Umbilical cord (tissue), 2 donors: ENCODE measurements around a stretch of chr2.

GRCh38 chr2:27665004-27665391, 1.3 kb downstream of the SLC4A1AP start:
- RAMPAGE, long total RNA, result no peak

- RAMPAGE, long total RNA, result no peak
Observed at GRCh38 chr2:27668612-27669421, 5.1 kb downstream of the SLC4A1AP start.

- RAMPAGE, long total RNA, result no peak
Observed at GRCh38 chr2:27677476-27677951, 13.8 kb downstream of the SLC4A1AP start.

DNA sequence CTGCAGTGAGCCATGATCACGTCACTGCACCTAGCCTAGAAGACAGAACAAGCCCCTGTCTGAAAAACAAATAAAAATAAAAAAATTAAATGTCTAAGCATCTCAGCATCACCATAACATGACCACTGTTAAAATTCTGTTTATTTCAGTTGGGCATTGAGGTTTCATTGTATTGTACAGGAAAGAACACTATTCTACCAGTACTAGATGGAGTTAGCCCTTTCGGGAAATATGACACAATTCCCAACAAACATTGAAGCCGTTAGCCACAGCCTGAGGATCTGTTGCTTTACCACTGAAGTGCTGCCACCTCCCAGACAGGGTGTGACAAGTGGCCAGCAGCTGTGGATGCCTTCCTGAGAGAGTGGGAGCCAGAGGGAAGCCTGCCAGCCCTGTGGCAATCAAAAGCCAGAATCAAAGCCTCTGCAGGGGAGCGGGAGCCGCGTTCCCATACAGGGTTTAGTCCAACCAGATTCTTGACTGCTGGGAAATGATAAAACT, 37.9 kb downstream of the SLC4A1AP start:
- RAMPAGE, long total RNA, result no peak

DNA sequence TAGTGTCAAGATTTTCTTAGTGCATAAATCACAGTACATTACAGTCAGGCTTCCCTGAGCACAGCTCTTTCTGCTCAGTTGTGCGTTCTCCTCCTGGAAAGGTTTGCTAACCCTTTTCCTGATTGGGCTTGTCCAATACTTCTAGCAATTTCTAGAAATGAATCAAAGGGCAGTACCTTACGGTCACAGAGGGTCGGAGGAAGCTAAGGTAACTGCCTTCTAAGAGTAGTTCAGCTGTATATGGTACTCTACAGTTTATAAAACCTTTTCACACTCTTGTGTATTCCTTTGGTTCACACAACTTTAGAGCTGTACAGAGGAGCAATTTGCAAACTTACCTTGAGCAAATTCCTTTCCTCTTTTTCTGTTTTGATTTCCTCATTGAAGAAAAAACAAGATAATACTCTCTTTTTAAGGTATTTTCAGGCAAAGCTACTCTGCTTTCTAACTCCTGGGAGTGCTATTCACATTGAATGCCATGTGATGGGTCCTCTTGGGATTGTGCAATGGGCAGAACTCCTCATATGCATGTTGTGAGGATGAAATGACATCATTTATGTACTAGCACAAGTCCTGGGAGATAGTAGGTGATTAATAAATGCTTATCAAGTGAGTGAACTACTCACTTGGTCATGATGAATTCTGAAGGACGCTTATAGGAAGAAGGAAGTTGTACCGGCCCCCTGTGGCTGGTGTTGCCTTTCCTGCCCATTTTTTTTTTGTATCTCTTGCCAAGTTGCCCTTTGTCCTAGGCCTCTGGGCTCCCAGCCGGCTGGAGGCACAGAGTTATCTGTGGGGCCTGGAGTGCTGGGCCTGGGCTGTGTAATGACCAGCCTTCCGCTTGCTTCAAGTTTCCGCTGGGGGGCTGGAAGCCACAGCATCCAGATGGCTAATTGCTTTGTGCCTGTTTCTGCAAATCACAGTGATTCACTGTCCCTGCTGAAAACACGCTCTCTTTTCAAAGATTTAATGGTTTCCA, 34.0 kb upstream of the MRPL33 start:
- RAMPAGE, long total RNA, result no peak

DNA sequence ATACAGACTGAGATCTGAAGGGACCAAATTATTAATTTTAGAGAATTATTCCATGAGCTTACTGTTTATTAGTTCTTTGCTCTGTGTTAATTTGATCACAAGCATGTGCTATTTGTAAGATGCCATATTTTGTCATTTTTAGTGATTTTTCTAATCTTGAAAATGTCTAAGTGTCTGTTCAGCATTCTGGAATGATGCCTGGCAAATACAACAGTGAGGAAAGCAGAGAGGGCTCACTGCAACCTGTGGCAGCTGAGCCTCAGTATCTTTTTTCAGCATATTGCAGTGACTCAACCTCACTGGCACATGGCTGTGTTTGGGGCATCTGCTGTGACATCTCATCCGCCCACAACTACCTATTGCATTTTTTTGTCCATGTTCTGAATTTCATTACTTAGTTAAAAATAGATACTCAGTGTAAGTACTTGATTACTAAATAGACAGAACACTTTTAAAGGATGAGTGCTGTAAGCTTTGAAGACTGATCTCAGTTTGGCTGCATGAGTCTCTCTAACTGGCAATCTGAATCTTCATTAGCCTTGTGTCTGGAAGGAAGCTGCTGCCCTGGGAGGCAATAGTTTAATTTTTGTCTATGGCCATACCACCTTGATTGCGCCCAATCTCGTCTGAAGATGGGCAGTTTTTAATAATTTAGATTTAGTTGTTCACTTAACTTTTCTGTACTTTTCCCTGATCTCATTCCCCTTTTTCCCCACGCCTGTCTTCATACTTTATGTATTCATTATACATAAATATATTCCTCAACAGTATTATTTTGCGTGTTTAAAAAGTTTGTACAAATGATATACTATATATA, 10.8 kb downstream of the BABAM2 start:
- RAMPAGE, long total RNA, result no peak

DNA sequence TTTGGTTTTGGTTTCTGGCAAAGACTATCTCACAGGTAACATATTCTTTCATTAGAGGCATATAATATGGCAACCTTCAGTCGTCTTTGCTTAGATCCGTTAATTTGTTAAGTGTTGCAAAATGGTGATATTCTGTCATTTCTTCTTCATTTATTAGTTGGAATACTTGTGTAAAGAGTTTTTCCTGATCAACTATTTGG, 75.4 kb downstream of the BABAM2 start:
- RAMPAGE, long total RNA, result no peak

DNA sequence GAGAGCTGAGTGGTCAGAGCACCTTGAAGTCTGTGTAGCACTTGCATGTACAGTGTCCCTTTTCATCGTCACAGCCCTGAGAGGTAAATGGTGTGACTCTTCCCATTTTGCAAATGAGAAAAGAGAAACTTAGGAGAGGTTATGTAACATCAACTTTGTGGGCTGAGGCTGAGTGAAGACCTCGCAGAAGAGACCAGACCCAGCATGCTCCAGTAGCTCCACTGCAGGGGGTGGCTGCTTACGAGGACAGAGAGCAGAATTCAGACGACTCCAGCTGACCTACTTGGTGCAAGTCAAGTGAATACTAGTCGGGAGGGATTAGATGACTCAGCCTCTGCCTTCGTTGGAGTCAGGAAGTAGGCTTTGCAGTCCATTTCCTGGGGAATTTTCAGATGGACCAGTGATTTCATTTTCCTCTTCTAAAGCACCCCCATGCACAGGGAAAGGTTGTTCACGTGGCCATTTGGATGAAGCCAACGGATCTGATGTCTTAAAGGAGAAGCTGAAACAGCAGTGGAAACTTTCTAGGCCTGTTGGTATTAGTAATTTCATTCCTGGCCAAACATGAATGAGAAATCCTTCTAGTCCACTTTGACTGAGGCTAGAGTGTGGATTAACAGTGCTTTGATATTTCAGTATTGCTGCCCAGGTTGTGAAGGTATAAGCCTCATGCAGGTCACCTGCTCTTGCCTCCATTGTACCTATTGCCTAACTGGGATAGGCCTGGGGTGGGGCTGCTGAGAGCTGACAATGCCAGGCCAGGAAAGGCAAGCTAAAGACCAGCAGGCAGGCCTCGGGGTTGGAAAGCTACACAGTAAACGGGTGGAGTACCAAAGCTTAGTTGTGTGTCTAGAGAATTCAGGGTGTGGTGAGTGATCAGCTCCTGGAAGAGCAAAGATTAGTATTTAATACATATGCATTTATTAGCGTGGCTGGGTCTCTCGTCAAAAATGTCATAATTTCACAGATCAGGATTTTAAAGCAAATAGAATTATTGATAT, 117.6 kb upstream of the FOSL2 start:
- RAMPAGE, long total RNA, result no peak

DNA sequence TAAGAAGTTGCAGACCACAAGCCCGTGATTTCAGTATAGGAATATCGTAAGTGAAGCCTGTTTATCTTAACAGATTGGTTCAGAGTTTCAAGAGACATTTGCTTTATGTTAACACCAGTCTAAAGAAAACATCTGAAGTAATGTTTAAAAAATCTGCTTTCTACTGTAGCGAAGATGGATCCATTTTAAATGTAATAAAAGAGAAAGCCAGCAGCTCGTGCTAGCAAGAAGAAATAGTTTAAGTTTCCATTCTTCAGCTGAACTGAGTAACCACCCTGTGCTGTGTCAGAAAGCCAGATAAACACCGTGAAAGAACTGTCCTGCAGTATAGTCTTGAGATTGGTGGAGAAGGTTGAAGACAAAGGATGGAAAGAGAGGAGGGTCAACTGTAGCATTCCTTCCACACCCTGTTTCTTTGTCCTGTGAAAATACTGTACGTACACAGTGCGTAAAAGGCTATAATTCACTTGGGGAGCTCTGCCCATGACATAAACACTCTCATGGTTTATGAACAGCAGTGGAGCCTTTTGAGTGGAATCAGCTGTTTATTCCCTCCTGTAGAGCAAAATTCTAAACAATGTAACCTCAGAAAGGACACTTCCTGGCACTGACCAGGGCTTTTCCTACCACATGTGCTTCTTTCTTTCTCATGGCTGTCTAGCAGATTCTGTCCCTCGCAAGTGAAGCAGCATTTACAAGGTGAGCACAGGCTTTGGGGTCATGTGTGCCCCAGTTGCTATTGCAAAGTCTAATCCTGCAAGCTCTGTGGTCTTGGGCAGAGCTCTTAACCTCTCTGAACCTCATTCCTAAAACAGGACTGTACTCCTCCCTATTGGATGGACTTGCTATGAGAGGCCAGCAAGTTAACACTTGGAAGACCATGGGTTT, 91.7 kb upstream of the FOSL2 start:
- RAMPAGE, long total RNA, result no peak

DNA sequence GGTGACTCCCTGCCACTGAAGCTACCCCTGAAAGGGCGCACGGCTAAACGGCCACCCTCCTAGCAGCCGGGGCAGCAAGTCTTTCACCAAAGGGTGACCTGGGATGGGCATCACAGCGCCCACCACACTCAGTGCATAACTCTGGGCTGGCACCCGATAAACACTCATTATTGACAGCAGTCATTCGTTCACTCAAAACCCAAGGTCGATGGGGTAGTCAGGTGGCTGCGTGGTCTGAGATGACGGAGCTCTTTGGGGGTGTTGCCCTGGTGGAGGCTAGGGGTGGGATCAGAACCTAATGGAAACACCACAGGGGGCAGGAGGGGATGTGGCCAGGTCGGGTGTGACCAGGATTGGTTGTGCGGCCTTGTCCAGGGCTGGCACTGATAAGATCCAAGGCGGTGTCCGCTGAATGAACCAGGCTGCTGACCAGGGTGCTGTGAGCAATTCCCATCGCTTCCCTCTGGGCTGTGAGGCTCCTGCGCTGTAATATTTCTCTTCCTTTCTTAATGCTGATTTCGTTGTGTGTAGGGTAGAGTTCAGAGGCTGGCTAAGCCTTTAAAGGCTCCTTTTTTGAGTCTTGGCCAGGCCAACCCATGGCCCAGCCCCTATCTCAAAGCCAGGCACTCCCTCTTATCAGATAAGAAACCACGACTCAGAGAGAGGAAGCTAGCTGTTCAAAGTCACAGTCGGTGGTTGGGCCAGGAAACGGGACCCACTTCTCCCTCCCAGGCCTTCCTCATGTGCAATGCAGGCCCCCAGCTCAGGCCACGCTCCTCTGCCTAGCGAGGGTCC, 26.2 kb upstream of the FOSL2 start:
- RAMPAGE, long total RNA, result no peak

DNA sequence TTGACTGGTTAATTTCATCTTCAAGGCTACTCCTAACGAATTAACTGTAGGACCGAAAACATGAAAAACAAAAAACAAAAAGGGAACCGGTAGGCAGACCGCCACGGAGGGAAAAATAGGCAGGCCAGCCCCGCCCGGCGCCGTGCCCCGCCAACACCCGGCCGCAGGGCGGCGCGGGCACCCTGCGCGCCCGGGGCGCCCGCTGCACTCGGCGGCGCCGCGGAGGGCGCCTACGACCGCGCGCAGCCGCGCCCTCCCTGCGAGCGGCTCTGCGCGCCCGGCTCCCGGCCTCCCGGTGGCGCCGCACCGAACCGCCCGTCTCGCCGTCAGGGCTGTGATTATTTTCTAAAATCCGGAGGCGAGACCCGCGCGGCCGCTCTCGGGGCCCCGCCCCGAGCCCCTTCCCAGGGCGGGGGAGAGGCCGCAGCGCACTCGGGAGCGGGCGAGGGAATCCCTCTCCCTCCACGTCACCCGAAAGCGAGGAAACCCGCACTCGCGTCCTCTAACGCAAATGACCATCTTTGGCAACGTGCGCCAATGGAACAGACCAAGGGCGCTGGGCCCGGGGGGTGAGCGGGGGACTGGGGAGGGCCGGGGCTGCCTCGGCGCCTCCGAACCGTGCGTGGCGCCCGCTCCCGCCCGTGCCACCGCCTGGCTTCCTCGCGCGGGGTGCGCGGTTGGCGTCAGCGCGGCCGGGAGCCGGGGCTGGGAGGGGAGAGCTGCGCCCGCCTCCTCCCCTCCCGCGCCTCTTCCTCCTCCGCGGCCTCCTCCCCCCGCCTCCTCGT, 490 bp upstream of the FOSL2 start:
- RAMPAGE, long total RNA, result no peak

GRCh38 chr2:28397065-28397273, 4.3 kb downstream of the FOSL2 start:
- RAMPAGE, long total RNA, result no peak

DNA sequence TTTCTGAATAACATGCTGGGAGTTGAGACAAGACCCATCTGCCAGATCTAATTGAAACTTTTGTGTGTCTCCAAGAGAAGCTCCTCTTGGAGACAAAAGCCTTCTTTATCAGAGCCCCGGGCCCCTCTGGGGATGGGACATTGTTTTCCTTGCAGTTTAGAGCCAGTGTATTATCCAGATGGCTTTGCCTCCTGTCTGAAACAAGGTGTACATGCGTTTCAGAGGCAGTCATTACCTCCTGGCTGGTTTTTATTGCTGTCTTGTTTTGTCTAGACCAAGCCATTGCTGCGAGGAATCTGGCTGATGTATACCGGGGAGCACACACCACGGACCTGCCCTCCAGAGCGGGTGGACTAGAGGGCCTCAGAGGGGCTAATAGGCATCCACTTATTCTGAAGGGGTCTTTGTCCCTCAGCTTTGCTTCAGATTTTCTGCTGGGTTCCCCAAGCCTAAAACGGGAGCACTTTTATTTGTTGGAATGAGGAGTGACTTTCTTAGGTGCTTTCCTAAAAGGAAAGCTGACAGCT, 7.9 kb downstream of the FOSL2 start:
- RAMPAGE, long total RNA, result no peak

DNA sequence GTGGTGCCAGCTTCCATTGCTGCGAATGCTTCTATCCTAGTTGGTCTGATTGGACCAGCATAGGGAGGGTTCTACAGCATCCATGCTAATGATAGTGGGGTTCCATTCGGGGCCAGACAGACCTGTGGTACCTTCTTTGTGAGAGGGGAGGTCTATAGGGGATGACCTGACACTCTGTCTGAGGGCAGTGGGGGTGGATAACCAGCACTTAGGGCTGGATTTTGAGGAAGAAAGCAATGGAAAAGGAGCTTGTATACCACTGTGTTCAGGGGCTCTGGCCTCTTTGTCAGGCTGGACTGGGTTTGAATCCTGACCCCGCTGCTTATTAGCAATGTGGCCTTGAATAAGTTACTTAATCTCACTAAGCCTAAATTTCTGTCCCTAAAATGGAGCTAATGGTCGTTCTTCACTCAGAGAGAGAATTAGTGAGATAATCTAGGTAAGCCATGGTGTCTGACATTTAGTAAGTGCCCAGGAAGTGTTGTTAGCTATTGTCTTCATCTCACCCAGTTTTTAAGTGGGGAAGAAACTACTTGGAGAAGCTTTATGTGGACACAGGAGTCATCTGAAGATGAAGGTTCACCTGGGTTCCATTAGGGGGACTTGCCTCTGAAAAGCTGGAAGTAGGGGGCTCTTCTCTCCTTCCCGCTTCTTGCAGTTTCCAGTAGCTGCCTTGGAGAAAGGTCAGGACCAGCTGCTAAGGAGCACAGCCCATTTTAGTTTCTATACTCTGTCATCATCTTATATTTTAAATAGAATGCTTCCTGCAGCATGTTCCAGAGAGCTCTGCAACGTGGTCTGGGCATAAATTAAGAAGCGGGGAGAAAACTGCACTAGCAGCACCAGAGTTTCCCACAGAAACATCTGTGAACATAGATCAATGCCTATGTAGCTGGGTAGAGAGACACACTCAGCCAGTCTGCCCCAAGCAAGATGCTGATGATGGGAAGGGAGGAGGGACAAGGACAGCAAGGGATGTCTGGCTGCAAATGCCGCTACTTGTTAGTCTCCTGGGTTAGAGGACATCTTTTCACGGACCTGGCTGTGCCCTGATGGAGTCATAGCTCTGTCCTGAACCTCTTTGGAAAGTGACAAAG, 10.2 kb downstream of the FOSL2 start:
- RAMPAGE, long total RNA, result no peak

- RAMPAGE, long total RNA, result no peak
Observed at GRCh38 chr2:28417687-28418029, 25.0 kb downstream of the FOSL2 start.

GRCh38 chr2:28423694-28424629, 31.3 kb downstream of the FOSL2 start:
- RAMPAGE, long total RNA, result no peak

DNA sequence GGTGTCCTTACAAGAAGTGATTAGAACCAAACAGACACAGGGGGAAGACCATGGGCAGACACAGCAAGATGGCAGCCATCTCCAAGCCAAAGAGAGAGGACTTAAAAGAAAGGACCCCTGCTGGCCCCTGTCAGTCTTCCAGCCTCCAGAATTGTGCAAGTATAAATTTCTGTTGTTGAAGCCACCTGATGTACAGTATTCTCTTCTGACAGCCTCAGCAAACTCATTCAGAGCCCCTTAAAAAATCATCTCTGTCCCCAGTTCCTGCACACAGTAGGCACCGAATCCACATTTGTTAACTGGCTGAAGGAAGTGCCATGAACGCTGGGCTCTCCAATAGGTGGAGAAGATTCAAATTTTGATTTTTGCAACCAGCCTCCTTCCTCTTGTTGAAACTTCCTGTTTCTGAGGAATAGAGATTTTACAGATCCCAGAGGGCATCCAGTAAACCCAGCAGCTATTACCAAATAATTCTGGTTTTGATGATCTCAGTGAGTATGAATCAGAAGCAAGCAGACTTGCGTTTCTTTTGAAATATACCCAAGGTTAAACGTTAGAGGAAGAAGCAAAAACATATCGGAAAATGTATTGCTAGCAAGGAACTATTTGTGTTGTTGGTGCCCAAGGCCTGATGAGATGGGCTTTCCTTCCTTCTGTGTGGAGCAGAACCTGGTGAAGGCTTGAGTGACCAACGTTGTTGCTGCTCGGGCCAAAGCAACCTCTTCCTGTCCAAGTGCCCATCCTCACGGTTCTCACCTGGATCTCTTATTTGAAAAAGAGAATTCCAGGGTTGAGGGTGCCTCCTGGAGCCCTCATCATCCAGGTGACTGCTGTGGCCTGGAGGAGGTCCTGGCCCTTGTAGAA, 47.7 kb upstream of the PLB1 start:
- RAMPAGE, long total RNA, result no peak

- RAMPAGE, long total RNA, result no peak
Observed at GRCh38 chr2:28547775-28548053, 51.9 kb downstream of the PLB1 start.

DNA sequence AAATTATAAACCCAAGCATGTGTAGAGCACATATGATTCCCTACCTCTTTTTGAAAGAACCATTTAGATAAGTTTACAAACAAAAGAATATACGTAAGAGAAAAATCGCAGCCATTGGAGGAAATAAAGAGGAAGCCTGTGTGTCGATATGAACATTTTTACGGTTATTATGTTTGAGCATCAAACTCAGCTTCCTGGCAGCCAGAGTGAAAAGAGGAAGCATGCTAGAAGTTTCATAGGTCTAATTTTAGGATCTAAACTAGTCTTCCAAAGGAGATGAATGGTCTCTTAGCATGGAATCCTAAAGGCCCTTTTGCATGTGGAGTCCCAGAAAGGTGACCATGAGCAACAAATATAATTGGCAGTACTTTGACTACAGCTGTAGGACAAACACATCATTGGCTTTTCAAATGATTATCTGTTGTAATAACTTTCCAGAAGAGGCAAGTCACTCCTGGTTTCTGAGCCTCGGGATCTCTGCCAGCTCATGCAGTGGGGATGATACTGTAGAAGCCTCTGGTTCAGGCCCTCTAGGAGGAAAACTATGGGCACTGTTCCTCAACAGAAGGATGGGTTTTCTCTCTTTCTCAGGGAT, 104.5 kb downstream of the PLB1 start:
- RAMPAGE, long total RNA, result no peak

DNA sequence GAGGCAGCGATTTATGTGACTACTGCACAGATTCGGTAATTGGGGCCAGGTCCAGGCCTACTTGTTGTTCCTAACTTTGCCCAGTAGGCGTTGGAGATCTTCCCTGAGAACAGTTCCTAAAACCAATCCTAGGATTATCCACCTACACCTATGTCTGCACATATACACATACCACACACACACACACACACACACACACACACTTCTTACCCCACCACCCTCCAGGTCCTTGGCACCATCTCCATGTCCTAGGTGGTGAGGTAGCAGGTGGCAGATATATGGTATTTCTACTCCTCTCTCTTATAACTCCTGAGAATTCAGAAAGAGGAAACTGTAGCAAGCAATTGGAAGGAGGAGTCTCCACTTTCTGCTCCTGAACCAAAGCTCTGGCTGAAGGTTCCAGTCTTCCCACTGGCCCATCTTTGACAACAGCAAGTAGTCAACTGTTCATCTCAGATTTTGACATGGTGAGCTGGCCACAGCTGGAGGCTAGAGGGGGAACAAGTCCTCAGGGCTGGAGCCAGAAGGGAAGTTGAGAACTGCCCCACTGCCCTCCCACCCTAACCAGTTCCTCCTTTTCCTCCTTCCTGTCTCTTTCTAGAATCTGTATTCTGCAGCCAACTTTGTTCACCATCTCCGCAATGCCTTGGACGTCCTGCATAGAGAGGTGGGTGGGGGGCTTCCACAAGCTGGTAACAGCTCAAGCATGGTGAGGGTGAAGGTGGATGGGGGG, 105.6 kb downstream of the PLB1 start:
- RAMPAGE, long total RNA, result no peak